ENCODE data around the gene ROBO1.

DNA sequence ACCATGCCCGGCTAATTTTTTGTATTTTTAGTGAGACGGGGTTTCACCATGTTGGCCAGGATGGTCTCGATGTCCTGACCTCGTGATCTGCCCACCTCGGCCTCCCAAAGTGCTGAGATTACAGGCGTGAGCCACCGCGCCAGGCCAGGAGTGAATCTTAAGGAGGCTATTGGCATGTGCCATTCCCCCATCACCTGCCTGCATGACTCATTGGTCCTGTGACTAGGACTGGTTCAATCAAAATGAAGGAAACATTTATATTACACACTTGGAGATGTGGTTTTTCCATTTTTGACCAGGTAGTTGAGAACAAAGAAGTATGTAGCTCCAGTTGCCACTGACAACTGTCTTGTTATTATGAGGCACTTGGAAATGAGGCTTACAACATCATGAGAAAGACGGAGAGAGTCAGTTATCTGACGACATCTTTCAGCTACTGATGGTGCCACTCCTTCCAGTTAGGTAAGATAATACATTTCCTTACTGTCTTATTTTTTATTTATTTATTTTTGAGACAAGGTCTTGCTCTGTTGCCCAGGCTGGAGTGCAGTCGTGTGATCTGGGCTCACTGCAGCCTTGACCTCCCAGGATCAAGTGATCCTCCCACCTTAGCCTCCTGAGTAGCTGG, 21.7 kb upstream of the PROK2 start:
- PRO-cap, result no peak
- RAMPAGE, long total RNA, 4 experiments, result no peak in any of the 4 experiments

DNA sequence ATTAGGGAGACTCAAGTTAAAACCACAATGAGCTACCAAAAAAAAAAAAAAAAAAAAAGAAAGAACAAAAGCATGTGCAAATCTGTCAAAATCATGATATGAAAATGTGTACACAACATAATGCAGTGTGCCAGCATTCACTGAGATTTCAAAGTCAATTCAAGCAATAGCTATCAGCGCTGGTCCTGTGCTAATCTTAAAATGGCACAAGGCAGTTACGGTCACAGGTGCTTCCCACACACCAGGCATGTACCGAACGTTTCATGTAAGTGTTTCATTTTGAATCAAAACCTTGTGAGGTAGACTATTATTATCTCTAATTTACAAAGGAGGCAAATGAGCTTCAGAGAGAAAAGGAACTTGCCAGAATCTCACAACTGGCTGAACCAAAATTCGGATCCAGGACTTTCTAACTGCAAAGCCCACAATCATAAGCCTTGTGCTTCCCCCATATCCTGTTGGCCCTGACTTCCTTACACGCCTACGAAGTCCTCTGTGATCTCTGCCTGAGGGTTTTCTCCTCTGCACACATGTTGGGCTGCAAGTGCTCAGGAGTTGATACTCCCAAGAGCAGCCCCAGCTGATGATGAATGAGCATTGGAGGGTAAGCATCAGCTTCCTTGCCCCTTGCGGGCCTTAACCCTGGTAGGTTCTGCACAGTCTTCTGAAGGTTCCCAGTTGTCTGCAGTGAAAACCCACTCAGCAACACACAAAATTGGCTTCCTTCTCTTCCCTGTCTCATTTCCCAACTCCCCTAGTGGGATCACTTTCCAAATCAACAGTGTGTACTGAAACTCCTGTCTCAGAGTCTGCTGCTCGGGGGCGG, 200.2 kb upstream of the PROK2 start:
- PRO-cap, result unidirectional peak, plus-strand start at position 389 of the sequence
- RAMPAGE, long total RNA, 4 experiments, result no peak in any of the 4 experiments

- PRO-cap, result no peak
- RAMPAGE, long total RNA, 4 experiments, result no peak in any of the 4 experiments
Measured at GRCh38 chr3:72269910-72270479, 485.0 kb upstream of the PROK2 start.

GRCh38 chr3:72492533-72492916, 355.7 kb downstream of the SHQ1 start:
- PRO-cap, result bidirectional peak, plus-strand start at chr3:72492623, minus-strand start at chr3:72492360
- RAMPAGE, long total RNA, 4 experiments, result no peak in any of the 4 experiments

DNA sequence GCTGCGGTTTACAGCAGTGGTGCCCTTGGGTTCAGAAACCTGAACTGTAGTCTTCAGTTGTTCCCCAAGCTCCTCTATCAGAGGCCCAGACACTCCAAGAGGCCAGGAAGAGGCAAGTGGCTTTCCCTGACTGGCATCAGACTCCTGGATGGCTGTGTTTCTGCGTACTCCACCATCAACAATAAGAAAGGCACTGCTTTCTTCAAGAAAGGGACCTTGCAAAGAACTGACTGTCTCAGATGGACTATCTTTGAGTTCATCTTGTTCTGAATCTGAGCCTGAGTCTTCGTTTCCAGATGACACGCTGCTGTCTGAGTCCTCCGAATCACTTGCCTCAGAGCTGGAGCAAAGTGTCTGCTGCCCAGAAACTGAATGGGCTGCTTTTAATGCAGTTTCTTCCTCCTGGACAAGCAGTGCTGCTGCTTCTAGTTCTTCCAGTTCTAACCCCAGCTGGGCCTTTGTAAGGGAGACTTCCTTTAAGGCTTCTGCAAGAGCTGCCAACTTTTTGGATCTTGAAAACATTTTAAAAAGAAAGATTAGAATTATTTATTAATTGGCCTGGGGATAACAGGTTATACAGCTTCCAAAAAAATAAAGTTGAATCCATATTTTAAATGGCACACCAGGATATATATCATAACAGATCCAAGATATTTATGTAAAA, 97.8 kb downstream of the SHQ1 start:
- PRO-cap, result no peak
- RAMPAGE, long total RNA, 4 experiments, result no peak in any of the 4 experiments

DNA sequence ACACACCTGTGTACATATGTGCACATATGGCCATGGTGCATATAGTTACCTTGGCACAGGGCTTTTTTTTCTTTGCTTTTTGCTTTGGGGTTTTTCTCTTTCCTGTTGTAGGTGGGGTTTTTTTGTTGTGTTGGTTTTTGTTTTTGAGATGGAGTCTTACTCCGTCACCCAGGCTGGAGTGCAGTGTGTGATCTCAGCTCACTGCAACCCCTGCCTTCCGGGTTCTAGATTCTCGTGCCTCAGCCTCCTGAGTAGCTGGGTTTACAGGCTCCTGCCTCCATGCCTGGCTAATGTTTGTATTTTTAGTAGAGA, 30.8 kb upstream of the PPP4R2 start:
- PRO-cap, result no peak
- RAMPAGE, long total RNA, 4 experiments, result no peak in any of the 4 experiments

- PRO-cap, result no peak
- RAMPAGE, long total RNA, 4 experiments, result no peak in any of the 4 experiments
Measured at GRCh38 chr3:73433596-73434234, 191.0 kb downstream of the PDZRN3 start.

DNA sequence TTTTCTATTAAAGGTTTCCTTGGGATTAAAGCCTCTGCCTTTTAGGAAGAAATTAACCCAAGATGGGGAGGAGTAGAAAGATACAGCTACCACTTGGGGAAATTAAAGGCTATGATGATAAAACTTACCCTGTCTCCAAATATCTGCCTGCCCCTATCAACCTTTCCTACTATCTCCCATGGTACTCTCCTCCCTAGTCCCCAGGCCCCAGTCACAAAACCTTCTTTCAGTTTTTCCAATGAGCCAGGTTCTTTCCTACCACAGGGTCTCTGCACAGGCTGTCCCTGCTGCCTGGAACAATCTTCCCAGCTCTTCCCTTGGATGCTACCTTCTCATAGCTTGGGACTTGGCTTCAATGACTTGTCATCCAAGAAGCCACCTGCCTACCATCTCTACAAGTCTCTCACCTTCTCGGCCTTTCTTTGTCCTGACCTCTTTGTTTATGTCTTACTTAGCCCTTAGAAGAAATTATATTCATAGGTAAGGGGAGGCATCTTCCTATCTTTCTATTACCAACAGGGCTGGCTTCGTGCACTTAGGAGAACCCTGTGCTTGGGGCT, 136.5 kb downstream of the PDZRN3 start:
- PRO-cap, result no peak
- RAMPAGE, long total RNA, 4 experiments, result no peak in any of the 4 experiments

GRCh38 chr3:73718136-73718823, 93.5 kb upstream of the PDZRN3 start:
- PRO-cap, result no peak
- RAMPAGE, long total RNA, 4 experiments, result no peak in any of the 4 experiments

DNA sequence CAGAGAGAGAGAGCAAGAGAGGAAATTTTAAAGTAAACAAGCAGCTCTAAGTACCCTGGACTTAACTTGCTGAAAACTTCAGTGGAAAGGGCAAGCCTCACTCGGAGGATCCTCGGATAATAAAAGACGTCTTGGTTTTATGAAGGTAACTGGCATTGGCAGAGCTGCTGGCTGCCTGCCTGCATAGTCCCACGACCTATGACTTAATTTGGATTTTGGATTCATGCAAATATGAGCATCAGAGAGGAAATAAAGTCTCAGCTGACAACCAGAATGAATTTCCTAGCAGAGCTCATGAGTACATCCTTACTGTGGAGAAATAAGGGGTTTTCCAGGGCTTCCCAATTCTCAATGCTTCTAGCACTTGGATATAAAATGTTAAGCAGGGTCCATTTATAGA, 95.2 kb upstream of the PDZRN3 start:
- PRO-cap, result unidirectional peak, minus-strand start at position 205 of the sequence
- RAMPAGE, long total RNA, 4 experiments, result no peak in any of the 4 experiments

- PRO-cap, result bidirectional peak, plus-strand start at chr3:73767105, minus-strand start at chr3:73766883
- RAMPAGE, long total RNA, 4 experiments, result no peak in any of the 4 experiments
Measured at GRCh38 chr3:73766559-73767445, 142.1 kb upstream of the PDZRN3 start.

DNA sequence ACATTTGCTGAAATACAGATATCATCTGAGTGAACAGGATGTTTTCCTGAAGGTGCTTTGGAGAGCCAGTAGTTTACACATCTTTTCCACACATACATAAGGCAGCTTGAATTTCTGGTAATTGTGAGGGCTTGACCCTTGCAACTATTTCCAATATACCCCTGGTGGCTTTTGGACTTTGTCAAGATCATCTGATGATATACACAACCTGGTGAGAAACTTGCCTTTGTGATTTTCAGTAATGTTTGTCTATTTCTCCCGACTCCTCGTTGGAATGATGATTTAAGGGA, 188.7 kb upstream of the PDZRN3 start:
- PRO-cap, result no peak
- RAMPAGE, long total RNA, 4 experiments, result no peak in any of the 4 experiments

GRCh38 chr3:75422403-75422839, 241.7 kb upstream of the FRG2C start:
- PRO-cap, result no peak
- RAMPAGE, long total RNA, 4 experiments, result no peak in any of the 4 experiments

- PRO-cap, result no peak
- RAMPAGE, long total RNA, 4 experiments, result no peak in any of the 4 experiments
Measured at GRCh38 chr3:75502498-75503112, 161.5 kb upstream of the FRG2C start.

- PRO-cap, result no peak
- RAMPAGE, long total RNA, 4 experiments, result no peak in any of the 4 experiments
Measured at GRCh38 chr3:75575255-75575533, 88.9 kb upstream of the FRG2C start.

- PRO-cap, result no peak
- RAMPAGE, long total RNA, 4 experiments, result no peak in any of the 4 experiments
Measured at GRCh38 chr3:75669279-75669877, 5.2 kb downstream of the FRG2C start.

DNA sequence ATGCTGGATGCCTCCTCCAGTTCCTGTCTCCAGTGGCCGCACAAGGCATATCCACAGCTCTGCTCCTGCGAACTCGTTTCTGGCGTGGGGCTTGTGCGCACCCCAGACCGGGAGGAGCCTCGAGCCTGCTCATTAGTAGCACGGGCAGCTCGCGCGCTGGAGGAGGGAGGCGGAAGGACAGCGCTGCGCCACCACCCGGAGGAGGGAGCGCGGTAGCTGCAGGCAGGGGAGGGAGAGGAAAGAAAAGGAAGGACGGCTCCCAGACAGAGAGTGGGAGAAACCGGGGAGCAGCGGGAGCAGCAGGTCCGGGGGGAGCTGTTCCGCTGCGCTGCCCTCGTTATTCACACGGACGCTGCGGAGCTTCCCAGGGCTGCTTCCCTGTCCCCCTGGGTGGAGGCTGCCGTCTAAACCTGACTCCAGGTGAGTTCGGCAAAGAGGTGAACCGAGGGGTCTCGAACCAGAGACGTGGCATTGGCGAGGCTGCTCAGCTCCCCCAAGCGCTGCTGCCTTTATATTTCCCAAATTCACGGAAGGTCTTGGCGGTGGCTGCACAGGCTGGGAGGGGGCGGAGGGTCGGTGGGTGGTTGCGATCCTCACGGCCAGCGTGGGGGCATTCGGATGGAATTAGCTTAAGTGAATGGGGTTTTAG, 121.3 kb upstream of the ZNF717 start:
- PRO-cap, result no peak
- RAMPAGE, long total RNA, 4 experiments, result no peak in any of the 4 experiments

DNA sequence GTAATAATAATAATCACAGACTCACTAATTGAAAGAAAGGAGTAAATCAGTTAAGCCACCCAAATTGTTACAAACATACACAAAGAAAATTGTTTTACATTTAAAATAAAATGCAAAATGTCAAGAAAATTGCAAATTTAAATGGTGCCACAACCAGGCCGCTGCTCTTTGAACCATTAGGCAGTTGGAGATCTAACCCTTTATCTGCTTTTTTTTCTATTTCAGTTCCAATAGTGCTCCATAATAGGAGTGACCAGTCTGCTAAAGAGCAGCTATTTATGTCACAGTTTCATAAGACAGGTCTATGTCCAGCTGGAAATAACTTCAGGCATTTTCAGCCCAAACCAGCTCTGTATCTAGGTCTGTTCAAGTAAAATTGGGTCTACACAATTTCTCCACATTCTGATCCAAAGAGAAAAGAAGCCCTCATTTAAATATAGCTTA, 887.3 kb downstream of the ROBO1 start:
- PRO-cap, result no peak
- RAMPAGE, long total RNA, 4 experiments, result no peak in any of the 4 experiments

- PRO-cap, result no peak
- RAMPAGE, long total RNA, 4 experiments, result no peak in any of the 4 experiments
Measured at GRCh38 chr3:79767220-79768330, at the start of gene ROBO1. ROBO1 (minus strand) TSS chr3:79767998.

- PRO-cap, result no peak
- RAMPAGE, long total RNA, 4 experiments, result no peak in any of the 4 experiments
Measured at GRCh38 chr3:81162068-81162503, 599.4 kb downstream of the GBE1 start.

All from esophagus squamous epithelium (tissue), 4 donors.